Measurements from ENCODE around the gene COX20.

DNA sequence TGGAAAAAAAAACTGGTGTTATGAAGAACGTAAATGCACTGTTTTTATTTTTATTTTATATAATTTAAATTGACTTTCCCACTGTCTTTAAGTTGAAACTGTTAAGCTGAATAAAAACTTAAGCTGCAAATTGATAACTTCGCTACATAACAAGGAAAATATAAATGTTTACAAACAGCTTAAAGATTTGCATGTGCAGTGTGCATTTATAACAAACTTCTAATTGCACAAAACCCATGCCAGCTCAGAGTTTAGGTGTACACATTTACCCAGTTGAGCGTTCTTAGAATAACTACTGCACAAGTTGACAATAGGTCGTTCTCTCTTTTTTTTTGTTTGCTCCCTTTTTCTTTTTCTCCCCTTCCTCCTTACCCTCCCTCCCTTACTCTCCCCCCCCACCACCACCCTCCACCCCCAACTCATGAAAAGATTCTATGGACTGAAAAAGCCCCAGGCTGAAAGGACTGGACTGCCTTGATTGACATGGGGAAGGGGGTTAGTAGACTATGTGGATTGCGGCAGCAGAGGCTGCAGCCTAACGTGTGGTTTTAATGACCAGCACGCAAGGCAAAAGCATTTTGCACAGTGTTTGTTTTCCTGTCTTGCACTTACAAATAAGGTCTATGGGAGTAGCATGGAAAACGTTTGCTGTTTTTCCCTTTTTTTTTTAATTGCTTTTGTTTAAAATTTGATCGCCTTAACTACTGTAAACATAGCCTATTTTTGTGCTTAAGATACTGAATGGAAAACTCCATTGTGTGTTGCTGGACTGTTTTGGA lies 5.4 kb downstream of the ZBTB18 start:
- PRO-cap: no peak
- RAMPAGE, long total RNA: no peak

DNA sequence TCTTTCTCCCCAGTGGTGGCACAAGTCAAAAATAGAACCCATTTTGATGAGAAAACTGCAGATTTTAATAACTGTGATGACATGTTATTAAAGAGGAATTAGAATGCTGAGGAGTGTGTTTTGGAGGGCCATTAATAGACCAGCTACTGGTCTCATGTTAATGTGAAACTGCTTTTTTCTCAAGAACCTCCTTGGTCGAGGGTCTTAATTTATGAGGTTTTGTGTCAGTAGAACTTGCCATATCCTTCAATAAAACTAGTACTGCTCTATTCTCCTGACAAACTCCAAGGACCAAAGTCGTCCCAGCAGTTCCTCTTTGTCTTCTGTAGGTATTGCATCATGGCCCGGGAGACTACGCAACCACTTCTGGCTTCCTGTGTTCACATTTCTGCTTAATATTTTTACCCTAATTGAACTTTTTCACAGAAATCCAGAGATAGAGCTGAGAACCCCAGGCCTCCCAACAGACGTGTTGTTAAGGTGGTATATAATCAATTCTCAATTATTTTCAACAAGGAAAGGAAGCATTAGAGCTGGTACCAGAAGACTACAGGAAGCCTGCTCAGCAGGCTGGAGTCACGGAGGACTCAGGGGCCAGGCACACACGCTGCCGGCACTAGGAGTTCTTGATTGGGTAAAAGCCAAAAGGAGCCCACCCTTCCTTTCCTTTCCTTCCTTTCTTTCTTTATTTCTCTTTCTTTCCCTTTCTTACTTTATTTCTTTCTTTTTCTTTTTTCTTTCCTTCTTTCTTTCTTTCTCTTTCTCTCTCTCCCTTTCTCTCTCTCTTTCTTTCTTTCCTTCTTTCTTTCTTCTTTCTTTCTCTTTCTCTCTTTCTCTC lies 127.9 kb upstream of the C1orf100 start:
- PRO-cap: no peak
- RAMPAGE, long total RNA: no peak

GRCh38 chr1:244272275-244272848 lies 80.1 kb upstream of the C1orf100 start:
- PRO-cap: no peak
- RAMPAGE, long total RNA: no peak

- PRO-cap: no peak
- RAMPAGE, long total RNA: no peak
These were observed 26.9 kb upstream of the C1orf100 start for GRCh38 chr1:244325458-244325949.

DNA sequence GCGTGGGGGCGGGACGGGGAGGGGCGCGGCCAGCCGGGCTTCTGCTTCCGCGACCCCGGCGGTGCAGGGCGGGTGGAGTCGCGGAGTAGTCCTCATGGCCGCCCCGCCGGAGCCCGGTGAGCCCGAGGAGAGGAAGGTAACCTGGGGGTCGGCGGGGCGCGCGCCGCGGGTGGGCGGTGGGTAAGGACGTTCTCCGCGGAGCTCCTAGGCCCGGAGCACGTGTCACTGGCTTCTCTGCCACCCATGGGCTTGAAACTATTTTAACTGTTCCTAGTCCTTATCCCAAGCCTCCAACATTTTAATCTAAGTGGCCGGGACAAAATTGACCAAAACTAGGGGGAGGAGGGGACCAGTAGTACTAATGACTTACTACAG lies at the start of gene COX20:
TSS of gene COX20 (plus strand) at position 38 of the 375 bp plus-strand sequence.
- PRO-cap: bidirectional peak, plus-strand start at position 46 of the sequence, minus-strand start outside the sequence
- RAMPAGE, long total RNA: start-site peak on the plus strand centred at position 60 of the sequence, 59 bp wide, 1,110 and 73 reads in 2 replicates

- PRO-cap: no peak
- RAMPAGE, long total RNA: no peak
These were observed 2.2 kb downstream of the COX20 start for GRCh38 chr1:244837438-244838237.

- PRO-cap: no peak
- RAMPAGE, long total RNA: no peak
These were observed 13.7 kb downstream of the HNRNPU start for GRCh38 chr1:244850678-244851069.

- PRO-cap: no peak
- RAMPAGE, long total RNA: no peak
These were observed 11.2 kb downstream of the HNRNPU start for GRCh38 chr1:244853150-244853567.

- PRO-cap: no peak
- RAMPAGE, long total RNA: no peak
These were observed 8.7 kb downstream of the HNRNPU start for GRCh38 chr1:244855270-244856377.

- PRO-cap: no peak
- RAMPAGE, long total RNA: no peak
These were observed 7.1 kb downstream of the HNRNPU start for GRCh38 chr1:244856990-244857974.

DNA sequence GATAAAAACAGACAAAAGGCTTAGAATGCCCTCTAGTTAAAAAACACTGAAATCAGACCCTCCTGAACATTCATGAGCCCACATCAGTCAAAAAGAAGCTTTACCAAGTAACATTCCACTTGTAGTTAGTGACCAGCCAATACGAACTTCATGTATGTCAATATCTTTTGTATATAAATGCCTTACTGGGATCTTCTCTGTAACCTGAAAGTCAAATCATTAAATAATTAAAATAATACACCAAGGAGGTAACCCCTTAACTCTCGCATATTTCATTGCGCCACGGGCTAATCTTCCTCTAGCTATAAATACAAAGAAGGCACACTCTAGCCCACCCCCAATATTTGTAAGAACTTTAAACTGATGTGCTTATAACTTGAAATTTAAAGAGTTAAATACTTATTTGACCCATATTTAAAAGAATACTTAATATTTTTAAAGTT lies 5.2 kb downstream of the HNRNPU start:
- PRO-cap: no peak
- RAMPAGE, long total RNA: no peak

DNA sequence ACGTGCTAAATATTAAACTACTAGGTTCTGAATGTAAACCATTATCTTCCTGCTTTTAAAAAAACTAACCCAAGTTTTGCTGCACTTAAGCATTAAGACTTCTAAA lies 2.2 kb downstream of the HNRNPU start:
- PRO-cap: no peak
- RAMPAGE, long total RNA: no peak

- PRO-cap: no peak
- RAMPAGE, long total RNA: no peak
These were observed 4.8 kb upstream of the HNRNPU start for GRCh38 chr1:244868965-244869647.

DNA sequence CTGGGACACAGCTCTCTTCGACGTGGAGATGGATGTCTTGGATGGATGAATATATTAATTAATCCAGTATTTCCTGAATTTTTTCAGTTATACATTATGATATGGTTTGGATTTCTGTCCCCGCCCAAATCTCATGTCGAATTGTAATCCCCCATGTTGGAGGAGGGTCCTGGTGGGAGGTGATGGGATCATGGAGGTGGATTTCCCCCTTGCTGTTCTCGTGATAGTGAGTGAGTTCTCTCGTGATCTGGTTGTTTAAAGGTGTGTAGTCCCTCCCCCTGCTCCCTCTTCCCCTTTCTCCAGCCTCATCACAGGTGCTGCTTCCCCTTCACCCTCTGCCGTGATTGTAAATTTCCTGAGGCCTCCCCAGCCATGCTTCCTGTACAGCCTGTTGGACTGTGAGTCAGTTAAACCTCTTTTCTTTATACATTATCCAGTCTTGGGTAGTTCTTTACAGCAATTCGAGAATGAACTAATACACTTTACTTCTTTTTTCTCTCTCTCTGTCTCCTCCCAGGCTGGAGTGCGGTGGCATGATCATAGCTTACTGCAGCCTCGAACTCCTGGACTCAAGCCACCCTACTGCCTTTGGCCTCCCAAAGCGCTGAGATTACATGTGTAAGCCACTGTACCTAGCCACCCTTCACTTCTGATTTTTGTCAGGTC lies 11.9 kb upstream of the EFCAB2 start:
- PRO-cap: unidirectional peak, plus-strand start at position 286 of the sequence
- RAMPAGE, long total RNA: no peak

DNA sequence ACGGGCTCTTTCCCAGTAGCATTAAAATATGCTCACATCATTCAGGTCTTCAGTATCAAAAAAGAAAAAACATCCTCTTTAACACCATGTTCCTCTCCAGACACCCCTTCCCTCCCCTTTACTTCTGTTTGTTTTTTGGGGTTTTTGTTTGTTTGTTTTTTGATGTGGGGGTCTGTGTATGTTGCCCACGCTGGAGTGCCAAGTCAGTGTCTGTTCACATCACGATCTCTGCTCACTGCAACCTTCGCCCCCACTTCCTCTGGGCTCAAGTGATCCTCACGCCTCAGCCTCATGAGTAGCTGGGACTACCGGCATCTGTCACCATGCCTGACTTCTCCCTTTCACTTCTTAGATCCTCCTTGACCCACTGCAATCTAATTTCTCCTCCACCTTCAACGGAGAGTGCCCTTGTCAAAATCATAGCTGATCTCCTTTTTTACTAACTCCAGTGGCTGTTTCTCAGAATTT lies 84.6 kb downstream of the EFCAB2 start:
- PRO-cap: no peak
- RAMPAGE, long total RNA: no peak

GRCh38 chr1:245156432-245157127 lies 1.8 kb downstream of the KIF26B start:
- PRO-cap: no peak
- RAMPAGE, long total RNA: no peak

DNA sequence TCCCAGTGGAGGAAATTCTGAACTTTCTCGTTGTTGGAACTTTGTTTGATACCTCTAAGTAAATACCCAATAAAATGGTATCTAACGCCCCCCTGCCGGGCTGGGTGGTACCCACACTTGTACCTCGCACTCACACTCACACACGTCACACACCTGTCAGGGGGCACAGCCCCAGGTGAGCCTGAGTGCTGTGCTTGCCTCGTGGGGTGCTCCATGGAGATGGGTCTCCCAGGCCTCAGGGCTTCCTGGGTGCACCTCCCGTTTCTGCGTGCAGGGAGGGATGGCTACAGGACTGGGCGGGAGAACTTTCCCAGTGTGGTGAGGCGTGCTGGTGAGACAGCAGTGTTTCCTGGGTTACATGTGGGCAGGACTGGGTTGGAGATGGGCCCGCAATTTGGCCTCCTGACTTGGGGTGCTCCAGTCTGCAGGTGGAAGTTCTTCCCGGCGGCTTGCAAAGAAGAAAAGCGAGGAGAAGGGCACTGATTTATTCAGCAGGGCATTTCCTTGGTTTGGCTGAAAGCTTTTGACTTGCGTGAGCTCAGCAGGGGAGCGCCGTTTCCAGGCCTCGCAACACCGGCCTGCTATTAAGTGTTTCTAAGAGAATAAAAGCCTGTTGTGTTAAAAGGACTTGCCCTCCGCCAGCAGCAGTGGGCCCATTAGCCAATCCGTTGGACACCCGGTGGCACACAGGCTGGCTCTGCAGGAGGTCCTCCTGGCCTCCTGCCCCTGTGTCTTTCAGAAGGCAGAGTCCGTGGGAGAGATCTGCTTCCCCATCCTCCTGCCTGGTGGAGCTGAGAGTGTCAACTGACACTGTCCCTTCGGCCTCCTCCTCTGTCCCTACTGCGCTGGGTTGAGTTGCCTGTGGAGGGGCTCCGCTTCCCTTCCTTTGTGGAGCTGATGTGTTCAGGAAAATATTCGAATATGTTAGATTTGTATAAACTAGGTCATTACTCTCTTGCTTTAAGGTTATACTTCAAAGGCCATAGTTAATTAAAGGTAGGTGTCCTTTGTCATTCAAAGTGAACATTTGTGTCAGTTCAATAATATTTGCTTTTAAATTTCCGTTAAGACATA lies 79.8 kb downstream of the KIF26B start:
- PRO-cap: no peak
- RAMPAGE, long total RNA: no peak

GRCh38 chr1:245245066-245245572 lies 90.3 kb downstream of the KIF26B start:
- PRO-cap: no peak
- RAMPAGE, long total RNA: no peak

DNA sequence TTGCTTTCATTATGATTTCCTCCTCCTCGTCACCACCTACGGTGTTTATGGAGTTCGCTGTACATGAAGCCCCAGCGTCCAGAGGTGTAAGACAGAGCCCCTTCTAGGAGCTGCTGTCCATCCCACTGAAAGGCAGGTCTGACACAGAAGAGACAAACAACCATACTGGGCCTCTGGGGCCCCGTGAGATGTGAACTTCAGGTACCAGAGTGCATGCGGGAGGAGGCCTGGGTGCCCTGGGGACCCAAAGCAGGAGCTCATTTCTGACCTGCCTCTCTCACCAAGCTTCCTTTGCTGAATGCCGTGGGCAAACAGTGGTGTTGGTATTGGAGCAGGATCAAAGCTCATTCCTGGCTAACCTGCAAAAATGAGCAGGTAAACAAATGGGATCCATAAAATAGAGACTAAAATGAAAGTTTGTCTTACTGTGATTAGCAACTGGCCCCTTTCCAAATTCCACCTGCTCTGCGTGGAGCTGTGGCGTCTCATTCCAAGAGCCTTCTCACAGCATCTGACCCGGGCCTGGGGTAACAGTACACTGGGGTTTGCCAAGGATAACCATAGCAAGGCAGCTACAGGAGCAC lies 103.5 kb downstream of the KIF26B start:
- PRO-cap: no peak
- RAMPAGE, long total RNA: no peak

GRCh38 chr1:245298671-245299273 lies 144.0 kb downstream of the KIF26B start:
- PRO-cap: no peak
- RAMPAGE, long total RNA: no peak

Data from OCI-LY7 (cell line).